Measurements from ENCODE around the genes NAF1, TRIM61, TRIM75 and CPE.

DNA sequence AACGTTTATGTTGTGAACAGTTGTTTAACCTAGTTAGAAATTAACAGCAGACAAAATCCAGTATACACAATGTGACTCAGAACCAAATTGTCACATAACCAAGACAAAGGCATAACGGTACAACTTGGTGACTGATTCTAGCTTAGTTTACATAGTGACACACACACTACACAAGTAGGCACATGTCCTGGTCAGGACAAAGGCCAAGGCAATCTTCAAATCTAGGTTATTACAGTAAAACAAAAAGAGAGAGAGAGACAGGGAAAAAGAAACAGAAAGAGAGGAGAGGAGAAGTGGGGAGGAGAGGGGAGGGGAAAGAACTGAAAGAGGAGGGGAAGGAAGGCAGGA, 482.6 kb downstream of the NAF1 start:
- PRO-cap, 4 experiments = no peak in any of the 4 experiments
- RAMPAGE, long total RNA, 2 experiments = no peak in any of the 2 experiments

DNA sequence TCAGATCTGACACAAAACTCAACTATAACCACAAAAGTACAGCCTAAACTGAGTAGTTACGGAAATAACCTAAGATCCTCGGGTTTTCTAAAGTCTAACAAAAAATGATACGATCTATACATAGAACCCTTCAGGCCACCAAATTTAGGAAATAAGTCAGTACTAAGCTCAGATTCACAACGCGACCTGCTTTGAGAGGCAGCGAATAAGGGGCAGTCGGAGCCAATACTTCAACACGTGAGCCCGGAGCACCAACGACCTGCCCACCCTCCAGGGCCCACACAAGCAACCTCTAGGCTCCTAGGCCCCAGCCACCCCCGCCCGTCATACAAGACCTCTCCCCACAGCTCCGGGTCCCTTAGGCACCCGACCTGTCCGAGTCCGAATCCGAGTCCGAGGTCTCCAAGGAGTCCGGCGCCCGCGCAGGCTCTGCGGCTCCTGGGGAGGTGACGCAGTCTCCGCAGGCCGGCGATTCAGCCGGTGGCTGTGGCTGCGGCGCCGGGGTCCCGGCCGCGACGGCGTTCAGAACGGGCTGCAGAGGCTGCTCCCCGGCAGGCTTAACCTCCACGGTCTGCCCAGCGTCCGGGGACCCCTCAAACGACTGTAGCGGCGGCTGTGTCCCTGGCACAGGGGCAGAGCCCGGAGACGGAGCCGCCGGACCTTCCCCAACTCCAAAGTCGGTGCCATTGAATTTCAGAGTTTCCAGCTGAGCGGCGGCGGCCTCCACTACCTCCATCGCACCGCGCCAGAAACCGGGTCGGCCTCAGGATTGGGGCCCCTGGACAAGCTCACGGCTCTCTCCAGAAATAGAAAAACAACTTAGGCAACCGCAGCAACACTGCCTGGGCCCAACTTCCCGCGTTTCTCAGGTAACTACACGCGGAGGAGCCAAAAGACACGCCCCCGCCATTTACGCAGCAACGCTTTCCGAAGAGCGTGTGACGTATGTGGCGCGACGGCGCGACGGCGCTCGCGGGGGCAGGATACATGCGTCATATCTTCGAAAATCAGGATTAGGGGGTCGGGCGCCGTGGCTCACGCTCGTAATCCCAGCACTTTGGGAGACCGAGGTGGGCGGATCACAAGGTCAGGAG, at the start of gene NAF1:
TSS of gene NAF1 (minus strand) at position 899 of the 1,094 bp plus-strand sequence.
- PRO-cap, 4 experiments = peak in 4 of 4 experiments; most common plus-strand start position 955 of the sequence (in 3); most common minus-strand start position 867 of the sequence (in 4)
- RAMPAGE, long total RNA, 2 experiments = start-site peak on the minus strand in 1 of 2 experiments, centred at position 888 of the sequence, 104 reads per replicate

DNA sequence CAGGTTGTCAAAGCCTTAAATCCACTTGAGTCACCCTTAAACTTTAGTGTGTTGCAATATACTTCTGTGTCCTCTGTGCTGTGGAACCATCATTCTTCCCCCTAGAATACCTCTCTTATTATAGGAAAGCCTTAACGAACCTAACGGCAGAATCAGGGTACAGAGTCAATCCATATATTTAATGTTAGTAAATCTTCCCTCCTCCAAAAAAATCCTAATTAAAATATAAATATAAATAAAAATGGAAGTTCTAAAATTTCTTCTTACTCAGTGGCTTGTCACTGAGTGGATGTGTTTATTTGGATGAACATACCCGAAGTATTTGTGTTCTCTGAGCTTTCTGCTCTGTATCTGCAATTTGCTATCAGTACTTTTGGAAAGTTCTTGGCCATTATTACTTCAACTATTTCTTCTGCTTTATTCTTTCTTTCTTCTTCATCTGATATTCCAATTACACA, 19.3 kb upstream of the NAF1 start:
- PRO-cap, 4 experiments = peak in 4 of 4 experiments; most common minus-strand start position 213 of the sequence (in 4)
- RAMPAGE, long total RNA, 2 experiments = no peak in any of the 2 experiments

- PRO-cap, 4 experiments = peak in 1 of 4 experiments; most common minus-strand start chr4:163332142 (in 1)
- RAMPAGE, long total RNA, 2 experiments = no peak in any of the 2 experiments
Observed at GRCh38 chr4:163331739-163332387, 533 bp downstream of the NPY1R start.

DNA sequence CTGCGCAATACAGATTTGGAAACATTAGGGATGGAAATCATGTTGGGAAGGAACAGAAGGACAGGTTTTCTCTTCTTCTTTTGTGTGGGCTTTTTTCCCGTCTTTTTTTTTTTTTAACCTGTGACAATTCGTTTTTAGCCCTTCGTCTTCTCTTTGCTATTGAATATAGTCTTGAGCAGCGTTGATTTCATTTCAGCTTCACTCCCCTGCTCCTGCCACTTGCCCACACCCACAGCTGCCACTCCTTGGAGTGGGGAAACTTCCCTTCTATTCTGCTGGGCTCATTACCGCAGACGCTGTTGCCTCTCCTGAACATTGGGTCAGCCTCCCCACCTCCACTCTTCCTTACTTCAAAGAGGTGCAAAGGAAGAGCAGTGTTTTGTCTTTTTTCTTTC, 621 bp upstream of the NPY5R start:
- PRO-cap, 4 experiments = peak in 3 of 4 experiments; most common plus-strand start position 292 of the sequence (in 3)
- RAMPAGE, long total RNA, 2 experiments = no peak in any of the 2 experiments

GRCh38 chr4:163493594-163493965, 910 bp upstream of the TMA16 start:
- PRO-cap, 4 experiments = no peak in any of the 4 experiments
- RAMPAGE, long total RNA, 2 experiments = no peak in any of the 2 experiments

- PRO-cap, 4 experiments = peak in 4 of 4 experiments; most common plus-strand start chr4:164977727 (in 4); most common minus-strand start chr4:164977627 (in 3)
- RAMPAGE, long total RNA, 2 experiments = no peak in any of the 2 experiments
Observed at GRCh38 chr4:164977229-164978041, at the start of gene TRIM61. TSS of gene TRIM61 (minus strand) at chr4:164977657.

GRCh38 chr4:165053615-165054108, at the start of gene TRIM75:
TSS of gene TRIM75 (plus strand) at chr4:165053866.
- PRO-cap, 4 experiments = no peak in any of the 4 experiments
- RAMPAGE, long total RNA, 2 experiments = no peak in any of the 2 experiments

DNA sequence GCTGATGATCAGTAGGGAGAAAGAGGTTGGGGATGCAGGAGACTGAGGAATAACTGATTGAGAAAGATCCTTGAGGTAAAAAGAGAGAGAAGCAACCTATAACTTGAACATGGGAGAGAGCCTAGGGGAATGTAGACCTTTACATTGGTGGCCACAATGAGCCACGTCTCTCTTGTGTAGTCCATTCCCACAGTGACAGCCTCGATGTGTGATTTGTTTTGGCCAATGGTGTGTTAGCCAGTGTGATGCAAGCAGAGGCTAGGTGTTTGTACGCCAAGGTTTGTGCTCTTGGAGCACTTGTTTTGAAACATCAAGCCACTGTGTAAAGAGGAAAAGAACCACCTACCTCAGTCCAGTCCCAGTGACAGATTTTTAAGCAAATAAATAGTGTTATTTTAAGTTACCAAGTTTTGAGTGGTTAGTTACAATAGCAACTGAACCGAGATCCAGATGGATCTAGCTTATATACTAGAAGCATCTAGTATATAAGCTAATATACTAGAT, 23.9 kb upstream of the TMEM192 start:
- PRO-cap, 4 experiments = peak in 4 of 4 experiments; most common plus-strand start position 318 of the sequence (in 3); most common minus-strand start position 197 of the sequence (in 4)
- RAMPAGE, long total RNA, 2 experiments = no peak in any of the 2 experiments

DNA sequence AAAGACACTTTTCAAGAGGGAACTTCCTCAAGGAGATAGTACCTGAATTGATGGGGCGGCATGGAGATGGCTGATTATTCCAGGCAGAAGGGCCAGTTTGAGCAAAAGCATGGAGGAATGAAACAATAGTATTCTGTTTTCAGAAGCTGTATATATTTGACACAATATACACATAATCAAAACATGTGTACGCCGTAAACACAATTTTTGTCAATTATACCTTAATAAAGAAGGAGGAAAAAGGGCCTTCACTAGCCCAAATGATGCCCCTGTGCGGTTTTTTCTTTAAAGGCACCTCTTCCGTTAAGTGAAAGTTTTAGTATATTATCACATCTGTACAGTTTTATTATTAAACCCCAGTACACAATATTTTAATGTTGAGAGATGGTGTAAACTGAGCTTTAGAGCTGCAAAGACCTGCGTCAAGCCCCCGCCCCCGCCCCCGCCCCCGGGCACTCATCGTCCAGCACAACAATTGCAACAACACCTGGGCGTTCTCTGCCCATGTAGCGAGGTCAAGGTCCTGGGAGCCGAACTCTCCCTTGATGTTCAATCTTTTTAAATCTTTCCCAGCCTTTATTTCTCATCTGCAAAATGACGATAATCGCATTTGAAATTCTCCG, 896 bp upstream of the MSMO1 start:
- PRO-cap, 4 experiments = peak in 4 of 4 experiments; most common plus-strand start position 486 of the sequence (in 4); most common minus-strand start position 345 of the sequence (in 1)
- RAMPAGE, long total RNA, 2 experiments = no peak in any of the 2 experiments

DNA sequence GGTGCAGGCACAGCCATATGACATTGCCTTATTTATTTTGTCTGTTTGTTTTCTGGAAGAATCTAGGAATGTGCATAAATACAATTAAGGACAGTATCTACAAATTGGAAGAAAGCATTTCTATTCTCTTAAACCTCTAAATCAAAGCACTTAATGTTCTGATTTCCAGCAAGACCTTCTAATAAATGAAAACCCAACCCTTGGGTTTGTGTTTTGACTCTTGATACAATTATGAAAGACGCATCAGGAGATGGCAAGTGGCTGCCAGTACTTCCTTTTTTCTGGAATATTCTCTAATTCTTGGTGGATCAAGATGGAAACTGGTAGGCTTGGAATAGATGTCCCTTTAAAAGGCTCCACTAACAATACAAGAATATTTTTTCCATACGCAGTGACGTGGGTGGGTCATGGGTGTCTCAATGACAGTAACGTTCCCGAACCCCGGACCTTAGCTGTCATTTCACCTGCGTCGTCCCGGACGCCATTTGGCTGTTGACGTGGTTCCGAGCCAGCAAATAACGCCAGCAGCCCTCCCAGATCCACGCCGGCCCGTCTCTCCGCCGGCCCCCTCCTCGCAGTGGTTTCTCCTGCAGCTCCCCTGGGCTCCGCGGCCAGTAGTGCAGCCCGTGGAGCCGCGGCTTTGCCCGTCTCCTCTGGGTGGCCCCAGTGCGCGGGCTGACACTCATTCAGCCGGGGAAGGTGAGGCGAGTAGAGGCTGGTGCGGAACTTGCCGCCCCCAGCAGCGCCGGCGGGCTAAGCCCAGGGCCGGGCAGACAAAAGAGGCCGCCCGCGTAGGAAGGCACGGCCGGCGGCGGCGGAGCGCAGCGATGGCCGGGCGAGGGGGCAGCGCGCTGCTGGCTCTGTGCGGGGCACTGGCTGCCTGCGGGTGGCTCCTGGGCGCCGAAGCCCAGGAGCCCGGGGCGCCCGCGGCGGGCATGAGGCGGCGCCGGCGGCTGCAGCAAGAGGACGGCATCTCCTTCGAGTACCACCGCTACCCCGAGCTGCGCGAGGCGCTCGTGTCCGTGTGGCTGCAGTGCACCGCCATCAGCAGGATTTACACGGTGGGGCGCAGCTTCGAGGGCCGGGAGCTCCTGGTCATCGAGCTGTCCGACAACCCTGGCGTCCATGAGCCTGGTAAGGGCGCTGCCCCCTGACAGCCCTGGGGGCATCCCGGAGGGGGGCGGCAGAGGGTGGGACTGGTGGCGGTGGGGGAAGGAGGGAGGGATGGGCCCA, at the start of gene CPE:
TSS of gene CPE (plus strand) at position 614 of the 1,233 bp plus-strand sequence.
- PRO-cap, 4 experiments = peak in 4 of 4 experiments; most common plus-strand start position 685 of the sequence (in 4); most common minus-strand start position 487 of the sequence (in 2)
- RAMPAGE, long total RNA, 2 experiments = no peak in any of the 2 experiments

- PRO-cap, 4 experiments = no peak in any of the 4 experiments
- RAMPAGE, long total RNA, 2 experiments = no peak in any of the 2 experiments
Observed at GRCh38 chr4:165482233-165482527, 103.4 kb downstream of the CPE start.

DNA sequence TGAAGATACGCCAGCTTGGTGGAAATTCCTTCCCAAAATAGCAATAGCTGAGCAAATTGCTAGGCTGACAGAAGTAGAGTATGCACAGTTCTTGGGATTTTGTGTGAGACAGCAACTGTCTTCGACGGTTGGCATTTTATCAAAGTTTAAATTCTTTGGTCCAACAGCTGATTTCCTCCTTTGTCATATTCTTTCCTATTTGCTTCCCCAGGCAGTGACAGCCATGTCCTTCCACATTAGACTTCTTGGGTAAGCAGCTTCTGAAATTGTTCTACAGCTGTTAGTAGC, 8.0 kb upstream of the PALLD start:
- PRO-cap, 4 experiments = no peak in any of the 4 experiments
- RAMPAGE, long total RNA, 2 experiments = no peak in any of the 2 experiments

DNA sequence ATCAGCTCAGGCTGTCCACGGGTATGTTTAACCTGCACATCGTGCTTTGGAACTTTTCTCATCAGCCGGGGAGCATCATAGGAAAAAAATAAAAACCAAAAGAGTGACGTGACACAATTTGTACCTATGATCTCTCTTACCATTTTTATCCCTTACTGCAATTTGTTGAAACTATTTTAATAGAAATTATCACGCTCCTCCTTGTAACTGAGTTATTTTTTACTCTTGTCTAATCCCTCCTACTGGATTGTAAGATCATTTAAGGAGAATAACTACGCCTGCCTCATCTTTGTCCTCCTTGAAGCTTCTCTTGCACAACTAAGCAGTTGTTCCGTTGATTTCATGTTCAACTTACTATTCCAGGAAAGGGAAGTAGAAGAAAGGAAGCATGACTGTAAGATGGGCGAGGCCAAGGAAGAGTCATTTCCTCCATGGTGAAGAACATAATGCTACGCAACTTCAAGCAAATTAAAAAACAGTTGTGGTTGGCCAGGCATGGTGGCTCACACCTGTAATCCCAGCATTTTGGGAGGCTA, 7.0 kb downstream of the PALLD start:
- PRO-cap, 4 experiments = peak in 4 of 4 experiments; most common plus-strand start position 471 of the sequence (in 4); most common minus-strand start position 312 of the sequence (in 2)
- RAMPAGE, long total RNA, 2 experiments = no peak in any of the 2 experiments

DNA sequence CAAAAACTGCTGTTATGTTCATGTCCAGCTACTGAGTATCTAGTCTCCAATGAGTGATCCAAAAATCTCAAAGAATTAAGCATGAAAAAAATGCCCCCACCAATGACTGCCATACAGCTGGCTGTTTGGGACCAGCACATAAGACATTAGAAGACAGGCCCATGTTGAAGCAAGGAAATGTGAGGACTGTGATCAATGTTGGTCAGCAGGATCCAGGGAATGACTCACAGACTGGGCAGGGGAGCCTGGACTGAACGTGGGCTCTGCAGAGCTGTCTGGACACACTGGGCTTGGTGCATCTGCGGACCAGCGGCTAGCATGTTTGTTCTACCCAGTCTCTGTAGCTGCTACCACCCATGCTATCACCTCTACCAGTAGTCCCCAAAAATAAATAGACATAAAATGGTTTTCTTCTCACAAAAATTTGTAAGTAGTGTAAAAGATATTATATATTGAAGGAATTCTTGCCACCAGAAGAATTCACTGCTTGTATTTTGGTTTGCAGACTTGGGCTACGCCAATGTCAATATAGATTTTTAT, 108.6 kb downstream of the PALLD start:
- PRO-cap, 4 experiments = no peak in any of the 4 experiments
- RAMPAGE, long total RNA, 2 experiments = no peak in any of the 2 experiments

GRCh38 chr4:168631936-168632203, 135.0 kb downstream of the PALLD start:
- PRO-cap, 4 experiments = no peak in any of the 4 experiments
- RAMPAGE, long total RNA, 2 experiments = no peak in any of the 2 experiments

GRCh38 chr4:168651345-168652398, 154.8 kb downstream of the PALLD start:
- PRO-cap, 4 experiments = no peak in any of the 4 experiments
- RAMPAGE, long total RNA, 2 experiments = no peak in any of the 2 experiments

DNA sequence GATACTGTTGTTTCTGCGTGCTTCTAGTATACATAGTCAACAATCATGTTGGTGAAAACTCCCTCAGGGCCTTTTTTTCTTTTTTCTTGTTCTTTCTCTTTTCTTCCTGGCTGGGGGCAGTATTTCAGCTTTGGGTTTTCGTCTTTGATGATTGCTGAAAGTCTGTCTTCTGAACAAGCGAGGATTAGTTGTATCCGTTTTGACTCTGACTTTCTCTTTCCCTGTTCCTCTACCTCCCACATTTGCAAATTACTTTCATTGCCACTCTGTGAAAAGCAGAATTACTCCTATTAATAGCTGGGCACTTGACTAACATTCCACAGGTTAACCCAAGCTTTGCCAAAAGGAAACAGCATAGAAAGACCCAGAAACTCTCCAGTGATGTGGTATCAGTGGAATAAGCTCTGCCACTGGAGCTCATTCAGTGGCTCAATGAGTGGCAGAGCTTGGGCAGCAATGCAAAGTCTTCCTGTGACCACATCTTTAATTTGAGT, 238.8 kb downstream of the PALLD start:
- PRO-cap, 4 experiments = no peak in any of the 4 experiments
- RAMPAGE, long total RNA, 2 experiments = no peak in any of the 2 experiments

GRCh38 chr4:168741157-168741711, 244.4 kb downstream of the PALLD start:
- PRO-cap, 4 experiments = no peak in any of the 4 experiments
- RAMPAGE, long total RNA, 2 experiments = no peak in any of the 2 experiments

GRCh38 chr4:168773489-168773775, 236.6 kb downstream of the CBR4 start:
- PRO-cap, 4 experiments = no peak in any of the 4 experiments
- RAMPAGE, long total RNA, 2 experiments = no peak in any of the 2 experiments

Data from right lobe of liver (tissue), 4 donors.